ENCODE data around the gene PHEX.

DNA sequence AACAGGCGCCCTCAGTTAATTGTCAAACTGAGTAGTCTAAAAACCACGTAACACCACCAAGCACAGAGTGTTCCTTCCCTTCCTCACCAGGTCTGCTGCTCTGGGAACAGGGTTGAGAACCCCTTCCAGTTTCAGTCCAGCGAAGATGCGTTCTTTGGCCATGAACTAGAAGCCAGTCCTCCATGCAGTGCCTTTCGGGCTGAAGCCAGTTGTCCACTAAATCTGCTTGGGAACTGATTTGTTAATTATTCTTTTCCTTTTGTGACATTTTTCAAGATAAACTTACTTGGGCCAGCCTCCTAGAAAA lies 150.1 kb upstream of the SCML1 start:
- RRBS = no CpG with 5 or more reads among the region's 5 CpGs

- RRBS = no CpG with 5 or more reads among the region's 1 CpG
These were observed 18.8 kb upstream of the SCML1 start for GRCh38 chrX:17718348-17719077.

- RRBS = no CpG with 5 or more reads among the region's 10 CpGs
These were observed 4.1 kb downstream of the RAI2 start for GRCh38 chrX:17856788-17857568.

DNA sequence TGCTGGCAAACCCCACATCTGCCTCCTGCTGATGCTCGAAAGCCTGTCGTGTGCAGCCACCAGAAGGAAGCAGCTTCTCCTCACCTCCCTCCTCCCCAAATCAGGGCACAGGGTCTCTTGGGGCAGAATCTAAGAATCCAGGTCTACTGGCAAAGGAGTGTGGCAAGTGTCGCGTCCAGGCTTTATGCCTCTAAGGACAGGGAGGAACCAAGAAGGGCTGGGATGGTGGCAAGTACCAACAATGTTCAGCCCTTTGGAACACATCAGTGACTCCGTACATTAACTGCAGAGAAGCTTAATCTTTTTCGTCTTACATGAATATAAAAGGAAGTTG lies 16.4 kb upstream of the BEND2 start:
- RRBS = no CpG with 5 or more reads among the region's 6 CpGs

DNA sequence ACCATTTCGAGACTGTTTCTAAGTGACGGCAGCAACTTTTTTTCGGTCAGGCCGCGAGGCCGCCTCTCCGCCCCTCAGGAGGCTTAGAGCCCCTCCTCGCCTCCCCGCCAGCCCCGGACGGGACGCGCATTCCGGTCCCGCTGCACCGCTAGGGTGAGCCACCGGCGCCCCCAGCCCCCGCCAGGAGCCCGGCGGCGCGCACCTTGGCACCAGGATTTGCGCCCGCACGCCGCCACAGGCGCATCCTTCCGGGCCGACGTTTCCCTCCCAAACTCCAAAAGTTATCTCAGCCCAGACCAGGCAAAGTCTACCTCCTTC lies 648 bp downstream of the SCML2 start:
- RRBS = 1% methylated on average over 10 of the region's 31 CpGs

GRCh38 chrX:18424531-18424921 lies 882 bp upstream of the CDKL5 start:
- RRBS = no CpG with 5 or more reads among the region's 14 CpGs

DNA sequence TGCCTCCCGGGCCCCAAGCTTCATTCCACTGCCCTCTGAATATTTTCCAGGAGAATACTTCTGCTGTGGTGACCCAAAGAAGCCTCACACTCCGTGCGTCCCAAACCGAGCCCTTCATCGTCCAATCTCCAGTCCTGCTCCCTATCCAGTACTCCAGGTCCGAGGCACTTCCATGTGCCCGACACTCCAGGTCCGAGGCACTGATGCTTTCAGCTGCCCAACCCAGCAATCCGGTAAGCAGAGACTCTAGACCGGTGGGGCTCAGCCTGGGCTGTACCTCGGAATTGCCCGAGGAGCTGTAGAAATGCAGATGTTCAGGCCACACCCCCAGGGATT lies 21.6 kb downstream of the RS1 start:
- RRBS = no CpG with 5 or more reads among the region's 12 CpGs

DNA sequence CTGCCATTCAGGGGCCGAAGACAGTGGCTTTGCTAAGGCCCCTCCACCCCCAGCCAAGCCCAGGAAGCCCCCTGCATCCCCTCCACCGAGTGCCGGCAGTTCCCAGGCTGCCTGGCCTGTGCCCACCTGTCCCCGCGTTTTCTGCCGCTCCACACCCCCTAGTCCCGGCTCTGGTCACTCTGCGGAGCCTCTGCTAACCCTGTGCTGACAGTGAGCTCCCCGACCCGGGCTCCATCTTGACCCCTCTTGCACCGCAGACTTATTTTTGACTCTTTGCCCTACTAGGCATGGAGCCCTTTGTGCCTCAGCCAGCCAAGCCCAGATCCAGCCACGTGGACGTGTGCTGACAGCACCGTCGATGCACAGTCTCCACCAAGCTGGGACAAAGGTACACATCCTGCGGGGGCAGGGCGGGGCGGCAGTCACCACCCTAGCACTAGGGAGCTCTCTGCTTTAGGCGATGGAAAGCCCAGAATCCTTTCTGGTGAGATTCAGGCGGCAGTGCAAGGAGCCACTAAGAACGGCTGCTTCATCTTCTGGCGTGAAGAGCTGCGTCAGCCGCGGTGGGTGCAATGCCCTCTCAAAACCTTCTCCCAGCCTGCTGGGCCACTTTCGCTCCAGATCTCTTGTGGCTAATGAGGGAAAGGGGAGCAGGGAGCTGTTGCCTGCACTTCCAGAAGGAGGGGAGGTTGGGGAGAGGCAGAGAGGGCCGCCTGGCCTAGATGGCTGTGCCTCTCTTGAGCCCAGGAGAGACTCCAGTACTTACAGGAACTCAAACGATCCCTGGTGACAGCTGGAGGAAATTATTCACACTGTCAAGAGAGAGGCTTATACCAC lies 96.5 kb downstream of the PHKA2 start:
- RRBS = 92% methylated on average over 8 of the region's 28 CpGs

DNA sequence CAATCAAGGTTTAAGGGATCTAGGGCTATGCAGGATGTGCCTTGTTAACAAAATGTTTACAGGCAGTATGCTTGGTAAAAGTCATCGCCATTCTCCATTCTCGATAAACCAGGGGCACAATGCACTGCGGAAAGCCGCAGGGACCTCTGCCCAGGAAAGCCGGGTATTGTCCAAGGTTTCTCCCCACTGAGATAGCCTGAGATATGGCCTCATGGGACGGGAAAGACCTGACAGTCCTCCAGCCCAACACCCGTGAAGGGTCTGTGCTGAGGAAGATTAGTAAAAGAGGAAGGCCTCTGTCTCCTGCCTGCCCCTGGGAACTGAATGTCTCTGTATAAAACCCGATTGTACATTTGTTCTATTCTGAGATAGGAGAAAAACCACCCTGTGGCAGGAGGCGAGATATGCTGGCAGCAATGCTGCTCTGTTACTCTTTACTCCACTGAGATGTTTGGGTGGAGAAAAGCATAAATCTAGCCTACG lies 3.8 kb downstream of the PHKA2 start:
- RRBS = no CpG with 5 or more reads among the region's 10 CpGs

DNA sequence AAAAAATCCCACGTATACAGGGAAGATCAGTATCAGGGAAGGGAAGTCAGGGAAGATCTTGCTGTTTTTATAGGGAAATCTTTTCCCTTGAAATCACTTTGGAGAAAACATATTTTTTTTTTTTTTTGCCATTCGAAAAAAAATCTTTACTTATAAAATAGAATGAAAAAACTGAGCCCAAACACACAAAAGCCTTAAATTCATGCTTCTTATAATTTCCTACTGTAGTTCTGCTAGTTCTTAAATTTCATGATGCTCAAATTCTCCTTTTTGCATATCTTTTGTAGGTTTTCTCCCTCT lies 66.1 kb upstream of the ADGRG2 start:
- RRBS = no CpG with 5 or more reads among the region's 2 CpGs

- RRBS = no CpG with 5 or more reads among the region's 7 CpGs
These were observed 163.6 kb upstream of the MAP3K15 start for GRCh38 chrX:19678757-19679435.

DNA sequence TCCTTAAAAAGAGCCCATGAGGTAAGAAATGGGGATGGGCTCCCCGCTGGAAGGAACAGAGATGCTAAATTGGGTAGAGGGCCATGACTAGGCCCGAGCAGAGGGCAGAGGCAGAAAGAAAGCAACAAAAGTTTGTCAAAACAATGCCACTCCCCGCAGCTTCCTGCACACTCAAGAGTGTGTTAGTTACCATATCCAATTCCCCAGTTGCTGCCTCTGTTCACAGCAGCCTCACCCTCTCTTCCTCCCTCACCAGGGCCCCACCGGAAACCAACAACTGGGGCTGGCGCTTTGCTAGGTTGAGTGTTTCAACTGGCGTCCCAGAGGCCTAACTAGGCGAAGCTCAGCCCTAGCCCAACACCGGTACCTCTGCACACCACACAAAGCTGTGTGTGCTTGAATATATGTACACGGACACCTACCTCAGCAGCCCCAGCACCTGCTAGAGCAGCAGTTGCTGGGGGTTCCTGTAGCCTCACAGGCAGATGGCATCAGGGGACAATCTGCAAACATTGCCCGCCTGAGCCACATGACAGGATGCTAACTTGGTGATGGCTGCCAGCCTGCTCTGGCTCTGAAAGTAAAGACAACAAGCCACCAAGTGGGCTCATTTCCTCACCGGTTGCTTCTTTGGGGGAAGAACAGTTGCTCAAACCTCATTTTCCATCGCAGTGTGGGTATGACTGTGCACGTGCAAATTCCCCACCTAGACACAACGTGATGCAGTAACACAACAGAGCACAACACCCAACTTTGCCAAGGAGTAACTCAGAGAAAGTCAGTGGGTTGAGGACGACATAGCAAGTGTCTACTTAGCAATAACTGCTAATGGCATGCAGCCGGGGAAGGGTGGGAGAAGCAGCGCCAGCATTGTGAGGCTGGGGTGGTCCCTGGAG lies 139.7 kb downstream of the SH3KBP1 start:
- RRBS = 93% methylated on average over 4 of the region's 17 CpGs

- RRBS = no CpG with 5 or more reads among the region's 8 CpGs
These were observed 44.7 kb downstream of the BCLAF3 start for GRCh38 chrX:19946197-19946510.

DNA sequence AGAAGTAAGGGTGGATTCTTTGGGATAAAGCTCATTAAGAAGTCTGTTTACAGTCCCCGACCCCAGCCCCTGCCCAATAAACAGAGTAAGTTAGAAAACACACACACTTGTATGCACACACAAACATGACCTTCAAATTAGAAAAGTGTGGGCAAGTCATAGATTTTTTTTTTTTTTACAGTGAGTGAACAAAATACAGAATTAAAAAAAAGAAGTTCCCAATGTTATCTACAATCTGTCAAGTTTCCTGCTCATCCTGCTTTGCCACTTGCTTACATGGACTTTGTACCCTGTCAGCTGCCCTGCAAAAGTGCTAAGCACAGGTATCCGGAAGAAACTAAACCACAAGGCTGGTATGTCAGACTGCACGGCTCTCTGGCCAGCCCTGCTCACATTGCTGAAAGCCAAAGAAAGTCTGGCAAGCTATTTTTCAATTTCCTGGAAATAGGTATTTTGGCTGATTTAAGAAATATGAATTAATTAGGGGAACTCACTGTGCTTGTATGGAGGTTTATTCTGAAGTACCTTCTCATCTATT lies 38.8 kb upstream of the BCLAF3 start:
- RRBS = no CpG with 5 or more reads among the region's 3 CpGs

DNA sequence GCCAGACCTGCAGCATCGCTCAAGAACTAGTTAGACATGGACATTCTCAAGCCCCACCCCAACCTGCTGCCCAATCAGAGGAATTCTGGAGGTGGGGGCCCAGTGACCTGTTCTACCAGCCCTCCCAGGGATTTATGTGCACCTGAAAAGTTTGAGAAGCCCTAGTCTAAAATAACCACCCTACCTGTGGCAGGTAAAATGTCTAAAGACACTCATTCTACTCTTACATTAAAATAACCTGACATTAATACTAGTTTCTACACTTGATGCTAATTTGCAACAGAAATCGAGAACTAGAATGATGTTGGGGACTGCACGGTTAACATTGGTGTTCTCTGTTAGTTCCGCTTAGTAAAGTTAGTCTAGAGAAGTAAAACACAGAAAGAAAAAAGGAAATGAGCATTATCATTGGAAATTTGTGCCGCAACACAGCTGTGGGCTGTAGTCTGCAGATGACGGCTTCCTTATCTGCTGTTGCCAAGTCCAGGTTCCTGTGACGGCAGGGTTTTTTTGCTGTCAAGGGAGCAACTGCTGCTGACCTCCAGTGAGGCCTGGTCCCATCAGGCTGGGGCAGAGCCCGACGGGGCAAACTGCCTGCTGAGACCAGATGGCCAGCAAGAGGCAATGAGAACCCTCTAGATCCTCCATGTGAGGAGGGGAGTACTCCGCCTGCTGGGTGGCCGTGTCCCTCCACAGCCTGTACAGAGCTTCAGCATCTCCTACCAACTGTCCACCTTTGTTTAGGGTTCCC lies 38.9 kb upstream of the PHEX start:
- RRBS = no CpG with 5 or more reads among the region's 11 CpGs

- RRBS = no CpG with 5 or more reads among the region's 1 CpG
These were observed at the start of gene PHEX for GRCh38 chrX:22032063-22032512. Gene PHEX, plus strand, starts transcription at chrX:22032325.

- RRBS = no CpG with 5 or more reads among the region's 5 CpGs
These were observed 29.8 kb downstream of the PHEX start for GRCh38 chrX:22061926-22062253.

DNA sequence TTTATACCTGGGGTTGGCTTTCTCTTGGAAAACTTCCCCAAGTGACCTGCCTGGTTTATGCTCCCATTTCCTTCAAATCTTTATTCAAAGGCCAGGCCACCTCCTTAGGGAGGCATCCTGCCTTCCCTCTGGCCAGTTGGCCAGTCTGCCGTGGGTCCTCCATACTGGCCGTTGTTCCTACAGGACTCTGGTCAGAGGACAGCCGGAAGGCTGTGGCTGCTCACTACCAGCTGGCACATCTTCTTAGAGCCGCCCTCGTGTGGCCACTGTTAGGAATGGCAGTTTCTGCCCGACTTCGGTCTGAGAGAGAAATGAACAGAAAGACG lies 80.1 kb upstream of the CBLL2 start:
- RRBS = no CpG with 5 or more reads among the region's 8 CpGs

- RRBS = no CpG with 5 or more reads among the region's 6 CpGs
These were observed 313.6 kb upstream of the DDX53 start for GRCh38 chrX:22686178-22686522.

DNA sequence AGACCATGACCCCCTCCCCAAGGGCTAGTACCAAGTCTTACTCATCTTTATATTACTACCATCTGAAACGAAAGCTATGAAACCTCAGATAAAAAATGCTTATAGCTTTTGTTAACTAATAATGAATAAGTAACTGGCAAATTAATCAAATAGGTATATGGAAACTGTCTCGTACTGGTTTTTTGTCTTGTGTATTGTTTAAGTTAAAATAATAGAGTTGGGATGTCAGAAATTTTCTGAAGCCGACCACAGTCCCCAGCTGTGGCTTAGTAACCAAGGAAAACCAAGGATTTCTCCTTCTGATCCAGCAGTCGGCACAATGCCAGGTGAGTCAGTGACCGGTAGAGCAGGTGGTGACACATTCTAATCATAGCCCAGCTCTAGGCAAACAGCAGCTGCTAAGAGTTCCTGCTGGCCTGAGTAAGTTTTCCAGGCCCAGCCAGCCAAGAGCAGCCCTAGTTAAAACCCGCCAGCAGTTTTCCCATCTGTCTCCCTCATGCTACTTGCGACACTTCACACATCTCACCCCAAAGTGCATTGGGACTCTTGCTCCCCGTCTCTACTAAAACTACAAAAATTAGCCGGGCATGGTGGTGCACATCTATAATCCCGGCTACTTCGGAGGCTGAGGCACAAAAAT lies 163.2 kb upstream of the PRDX4 start:
- RRBS = no CpG with 5 or more reads among the region's 11 CpGs

Measured in HCT116 (cell line).